Amniotic epithelial cell (primary cell): Measurements from ENCODE around the genes HAUS2 and TGM5.

DNA sequence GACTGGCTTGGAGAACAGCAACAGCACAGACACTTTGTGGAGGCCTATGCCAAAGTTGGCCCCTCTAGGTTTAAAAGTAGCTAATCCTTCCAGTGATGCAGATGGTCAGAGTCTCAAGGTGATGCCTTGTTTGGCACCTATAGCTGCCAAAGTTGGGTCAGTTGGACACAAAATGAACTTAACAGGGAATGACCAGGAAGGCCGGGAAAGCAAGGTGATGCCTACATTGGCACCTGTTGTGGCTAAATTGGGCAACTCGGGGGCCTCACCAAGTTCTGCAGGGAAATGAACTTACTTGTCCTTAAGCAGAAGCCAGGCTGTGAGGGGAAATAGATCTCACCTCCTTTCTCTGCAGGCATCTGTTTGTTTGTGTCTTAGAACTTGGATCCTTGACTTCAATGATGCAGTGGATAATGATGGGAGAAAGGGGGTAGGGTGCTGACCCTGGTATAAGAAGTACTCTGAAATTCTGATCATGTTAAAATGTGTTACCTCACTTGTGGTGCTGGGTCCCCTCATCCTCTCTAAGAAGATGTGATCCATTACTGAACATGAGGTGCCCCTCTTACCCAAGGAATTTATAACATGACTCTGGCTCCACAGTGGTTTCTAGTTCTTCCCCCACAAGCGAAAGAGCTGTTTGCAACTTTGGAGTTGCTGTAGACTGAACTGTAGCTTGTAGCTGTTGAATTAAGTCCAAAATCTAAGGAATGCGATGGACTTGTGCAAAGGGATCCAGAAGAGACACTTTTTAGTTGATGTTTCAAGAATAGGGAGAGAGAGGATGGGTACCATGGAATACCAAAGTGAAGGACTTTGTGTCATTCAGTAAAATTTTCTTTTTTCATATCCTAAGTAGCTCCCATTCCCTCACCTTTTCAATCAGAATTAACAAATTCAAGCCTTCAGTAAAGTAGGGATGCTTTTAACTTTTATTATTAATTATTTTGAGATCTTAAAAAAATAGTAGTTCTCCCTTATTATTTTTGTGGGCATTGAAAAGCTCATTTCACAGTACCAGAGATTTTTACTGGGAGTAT lies 7.0 kb upstream of the MAPKBP1 start:
- RRBS, result no CpG with 5 or more reads among the region's 4 CpGs

- RRBS, result no CpG with 5 or more reads among the region's 7 CpGs
Measured at GRCh38 chr15:41921629-41922180, 27.9 kb upstream of the SPTBN5 start.

- RRBS, result no CpG with 5 or more reads among the region's 8 CpGs
Measured at GRCh38 chr15:42050716-42051396, 30.0 kb upstream of the PLA2G4E start.

GRCh38 chr15:42085246-42085533 lies 9.2 kb downstream of the PLA2G4D start:
- RRBS, result no CpG with 5 or more reads among the region's 5 CpGs

- RRBS, result no CpG with 5 or more reads among the region's 8 CpGs
Measured at GRCh38 chr15:42118735-42119372, 24.5 kb upstream of the PLA2G4D start.

GRCh38 chr15:42151701-42152173 lies 4.7 kb downstream of the PLA2G4F start:
- RRBS, result no CpG with 5 or more reads among the region's 6 CpGs

- RRBS, result no CpG with 5 or more reads among the region's 6 CpGs
Measured at GRCh38 chr15:42175602-42176139, 19.2 kb upstream of the PLA2G4F start.

- RRBS, result no CpG with 5 or more reads among the region's 3 CpGs
Measured at GRCh38 chr15:42227665-42227934, 19.5 kb upstream of the VPS39 start.

- RRBS, result no CpG with 5 or more reads among the region's 8 CpGs
Measured at GRCh38 chr15:42250617-42251459, 22.2 kb upstream of the GANC start.

DNA sequence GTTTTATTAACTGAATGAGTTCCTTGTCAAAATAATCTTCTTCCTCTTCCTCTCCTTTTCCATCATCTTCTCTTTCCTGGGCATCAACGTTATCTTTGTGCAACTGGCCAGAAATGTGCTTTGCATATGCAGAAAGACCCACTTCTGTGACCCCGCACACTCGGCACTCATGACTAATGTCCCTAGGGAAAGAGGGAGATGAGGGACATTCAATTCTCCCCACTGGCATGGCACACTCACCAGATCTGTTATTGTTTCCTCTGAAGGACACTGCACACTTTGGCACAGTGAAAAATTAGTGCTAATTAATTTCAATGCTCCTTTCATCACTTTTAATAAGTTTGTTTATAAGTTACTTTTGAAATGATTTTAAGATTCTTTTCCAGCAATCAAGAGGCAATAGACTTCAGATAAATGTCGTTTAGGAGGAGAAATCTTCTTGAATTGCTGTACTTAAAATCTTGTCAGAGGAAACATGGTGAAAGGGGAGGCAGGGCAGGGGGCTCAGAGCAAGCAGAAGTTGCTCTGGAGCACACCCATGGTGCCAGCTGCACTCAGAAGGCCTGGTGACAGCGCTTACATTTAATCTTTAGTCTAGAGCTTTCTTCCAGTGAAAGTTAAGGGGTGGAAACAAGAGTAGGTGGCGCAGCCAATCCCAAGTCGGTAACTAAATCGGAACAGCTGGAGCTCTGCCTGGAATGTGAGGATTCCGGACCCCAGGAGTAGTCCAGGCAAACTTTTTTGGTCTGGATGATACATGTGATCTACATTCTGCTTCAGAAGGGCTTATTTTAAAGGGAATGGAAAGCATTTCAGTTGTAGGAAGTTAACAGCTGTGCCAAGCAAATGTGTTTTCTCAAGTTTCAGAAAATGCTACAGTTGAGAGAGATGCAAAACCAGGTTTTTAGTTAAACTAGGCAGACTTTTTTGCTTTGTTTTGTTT lies 33.7 kb downstream of the ZNF106 start:
- RRBS, result no CpG with 5 or more reads among the region's 9 CpGs

GRCh38 chr15:42457920-42458434 lies 33.0 kb downstream of the ZNF106 start:
- RRBS, result no CpG with 5 or more reads among the region's 3 CpGs

DNA sequence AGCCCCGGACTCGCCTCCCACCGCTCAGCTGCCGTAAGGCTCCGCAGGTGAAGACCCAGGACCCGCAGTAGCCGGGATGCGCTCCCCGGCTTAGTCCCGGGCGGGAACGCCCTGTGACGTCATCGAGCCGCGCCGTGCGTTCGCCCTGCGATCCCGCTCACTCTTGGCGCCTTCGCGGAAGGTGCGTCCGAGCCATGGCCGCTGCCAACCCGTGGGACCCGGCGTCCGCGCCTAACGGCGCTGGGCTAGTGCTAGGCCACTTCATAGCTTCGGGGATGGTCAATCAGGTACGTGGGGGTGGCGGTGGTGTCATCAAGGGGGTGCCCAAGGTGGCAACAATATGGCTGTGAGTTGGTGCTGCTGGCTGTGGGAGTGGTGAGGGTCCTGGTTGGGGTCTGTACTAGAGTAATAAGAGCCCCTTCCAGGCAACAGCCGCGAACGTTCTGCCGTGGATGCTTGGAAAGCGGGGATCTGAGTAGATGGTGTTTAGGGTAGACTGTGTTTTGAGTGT lies at the start of gene HAUS2:
Gene HAUS2 (plus strand): TSS at position 160 of the 511 bp plus-strand sequence.
- RRBS, result 2% methylated on average over 7 of the region's 42 CpGs

DNA sequence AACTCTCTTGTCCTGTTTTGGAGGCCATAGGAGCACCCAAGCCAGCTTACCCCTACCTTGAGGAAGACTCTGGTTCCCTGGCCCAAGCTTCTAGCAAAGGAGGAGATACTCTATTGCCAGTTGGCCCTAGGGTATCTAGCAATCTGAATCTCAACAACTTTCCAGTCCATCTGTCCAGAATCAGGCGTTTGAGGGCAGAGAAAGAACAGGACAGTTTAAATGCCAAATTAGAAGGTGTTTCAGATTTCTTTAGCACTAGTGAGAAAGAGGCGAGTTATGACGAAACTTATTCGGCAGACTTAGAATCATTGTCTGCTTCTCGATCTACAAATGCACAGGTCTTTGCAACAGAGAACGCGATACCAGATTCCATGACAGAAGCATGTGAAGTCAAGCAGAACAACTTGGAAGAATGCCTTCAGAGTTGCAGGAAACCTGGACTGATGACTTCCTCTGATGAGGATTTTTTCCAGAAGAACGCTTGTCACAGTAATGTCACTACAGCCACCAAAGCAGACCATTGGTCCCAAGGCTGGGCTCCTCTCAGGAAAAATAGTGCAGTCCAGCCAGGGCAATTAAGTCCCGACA lies 50.8 kb downstream of the CDAN1 start:
- RRBS, result no CpG with 5 or more reads among the region's 9 CpGs

GRCh38 chr15:43105306-43105783 lies 493 bp downstream of the UBR1 start:
- RRBS, result no CpG with 5 or more reads among the region's 10 CpGs

DNA sequence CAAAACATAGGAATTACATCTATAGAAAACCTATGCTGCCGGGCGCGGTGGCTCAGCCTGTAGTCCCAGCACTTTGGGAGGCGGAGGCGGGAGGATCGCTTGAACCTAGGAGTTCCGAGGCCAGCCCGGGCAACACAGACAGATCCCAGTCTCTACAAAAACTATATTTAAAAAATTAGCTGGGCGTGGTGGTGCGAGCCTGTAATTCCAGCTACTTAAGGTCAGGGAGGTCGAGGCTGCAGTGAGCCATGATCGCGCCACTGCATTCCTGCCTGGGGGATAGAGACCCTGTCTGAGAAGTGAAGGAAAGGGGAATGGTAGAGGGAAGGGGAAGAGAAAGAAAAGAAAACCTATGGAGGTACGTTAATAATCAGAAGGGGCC lies 492 bp upstream of the TMEM62 start:
- RRBS, result 43% methylated on average over 3 of the region's 14 CpGs

GRCh38 chr15:43266752-43267350 lies at the start of gene TGM5:
Gene TGM5, minus strand, starts transcription at chr15:43266928.
- RRBS, result no CpG with 5 or more reads among the region's 9 CpGs

DNA sequence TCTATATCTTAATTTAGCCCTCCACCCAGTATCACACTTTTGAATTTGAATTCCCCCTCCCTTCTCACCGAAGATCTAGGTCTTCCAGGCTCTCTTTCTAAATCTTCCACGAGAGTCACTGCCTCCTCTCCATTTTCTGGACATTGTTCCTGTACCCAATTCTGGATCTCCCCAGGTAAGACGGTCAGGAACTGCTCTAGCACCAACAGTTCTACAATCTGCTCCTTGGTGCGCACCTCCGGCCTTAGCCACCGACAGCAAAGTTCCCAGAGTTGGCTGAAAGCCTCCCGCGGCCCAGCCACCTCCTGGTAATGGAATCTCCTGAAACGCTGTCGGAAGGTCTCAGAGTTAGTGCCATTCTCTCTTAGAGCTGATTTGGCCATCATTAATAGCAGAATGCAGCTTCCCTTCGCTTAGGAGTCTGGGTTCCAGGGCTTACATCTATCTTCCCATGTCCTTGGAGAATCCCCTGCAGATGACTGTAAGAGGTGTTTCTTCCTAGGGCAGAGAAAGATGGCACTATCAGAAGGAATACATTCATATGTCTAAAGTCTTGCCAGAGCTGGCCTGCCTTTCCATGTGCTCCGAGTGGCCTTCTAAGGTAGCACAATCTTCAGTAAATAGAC lies 1.2 kb downstream of the ZSCAN29 start:
- RRBS, result no CpG with 5 or more reads among the region's 12 CpGs

GRCh38 chr15:43491889-43492610 lies 906 bp downstream of the TP53BP1 start:
- RRBS, result no CpG with 5 or more reads among the region's 10 CpGs

DNA sequence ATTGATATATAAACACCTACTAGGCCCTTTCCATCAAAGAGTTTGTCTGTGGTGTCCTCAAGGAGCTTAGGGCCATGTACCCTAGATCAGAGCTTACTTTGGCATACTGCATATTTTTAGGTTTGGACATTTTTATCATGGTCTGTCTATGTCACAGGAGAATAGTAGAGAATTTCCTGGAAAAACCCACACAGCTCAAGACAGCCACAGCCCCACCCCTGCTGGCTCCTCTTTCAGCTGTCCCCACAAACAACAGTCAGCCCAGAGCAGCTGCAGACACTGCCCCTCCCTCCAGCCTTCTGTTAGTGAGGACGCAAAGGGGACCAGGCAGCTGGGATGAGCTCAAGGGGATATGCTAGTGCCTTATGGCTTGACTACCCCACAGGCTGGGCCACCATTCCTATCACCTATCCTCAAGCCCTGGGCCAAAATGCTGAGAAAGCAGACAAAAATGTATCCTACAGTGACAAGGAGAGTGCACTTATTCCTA lies 3.2 kb upstream of the MAP1A start:
- RRBS, result no CpG with 5 or more reads among the region's 1 CpG

DNA sequence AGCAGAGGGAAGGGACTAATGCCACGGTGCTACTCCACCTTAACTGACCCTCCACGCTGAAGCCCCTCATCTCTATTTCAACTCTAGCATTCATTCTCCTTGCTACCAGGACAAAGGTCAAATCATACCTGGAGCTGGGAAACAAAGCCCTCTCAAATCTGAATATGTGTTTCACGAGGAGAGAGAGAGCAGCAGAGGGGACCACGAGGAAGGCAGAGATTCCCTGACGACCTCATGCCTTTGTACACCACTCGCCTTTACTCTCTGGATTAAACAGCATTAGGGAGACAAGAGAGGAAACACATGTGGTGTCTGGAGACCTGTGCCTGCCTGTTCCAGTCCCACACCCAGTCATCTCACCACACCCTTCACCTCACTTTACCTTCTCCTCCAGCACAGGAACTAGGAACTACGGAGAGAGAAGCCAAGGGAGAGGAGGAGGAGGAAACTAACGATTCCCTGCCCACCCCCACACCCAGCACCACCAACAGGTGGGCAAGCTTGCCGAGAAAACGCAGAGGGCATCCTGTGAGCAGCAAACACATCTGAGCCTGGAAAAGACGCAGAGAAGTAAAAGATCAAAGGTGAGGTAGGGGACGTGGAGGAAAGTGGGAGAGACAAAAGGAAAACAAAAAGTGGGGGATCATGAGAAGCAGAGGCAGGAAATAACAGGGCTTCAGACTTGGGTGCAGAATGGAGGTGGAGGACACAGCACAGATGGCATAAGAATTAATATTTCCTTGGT lies 967 bp upstream of the CKMT1B start:
- RRBS, result no CpG with 5 or more reads among the region's 12 CpGs